Measurements from ENCODE around the genes REV3L, CCN6 and LAMA4.

DNA sequence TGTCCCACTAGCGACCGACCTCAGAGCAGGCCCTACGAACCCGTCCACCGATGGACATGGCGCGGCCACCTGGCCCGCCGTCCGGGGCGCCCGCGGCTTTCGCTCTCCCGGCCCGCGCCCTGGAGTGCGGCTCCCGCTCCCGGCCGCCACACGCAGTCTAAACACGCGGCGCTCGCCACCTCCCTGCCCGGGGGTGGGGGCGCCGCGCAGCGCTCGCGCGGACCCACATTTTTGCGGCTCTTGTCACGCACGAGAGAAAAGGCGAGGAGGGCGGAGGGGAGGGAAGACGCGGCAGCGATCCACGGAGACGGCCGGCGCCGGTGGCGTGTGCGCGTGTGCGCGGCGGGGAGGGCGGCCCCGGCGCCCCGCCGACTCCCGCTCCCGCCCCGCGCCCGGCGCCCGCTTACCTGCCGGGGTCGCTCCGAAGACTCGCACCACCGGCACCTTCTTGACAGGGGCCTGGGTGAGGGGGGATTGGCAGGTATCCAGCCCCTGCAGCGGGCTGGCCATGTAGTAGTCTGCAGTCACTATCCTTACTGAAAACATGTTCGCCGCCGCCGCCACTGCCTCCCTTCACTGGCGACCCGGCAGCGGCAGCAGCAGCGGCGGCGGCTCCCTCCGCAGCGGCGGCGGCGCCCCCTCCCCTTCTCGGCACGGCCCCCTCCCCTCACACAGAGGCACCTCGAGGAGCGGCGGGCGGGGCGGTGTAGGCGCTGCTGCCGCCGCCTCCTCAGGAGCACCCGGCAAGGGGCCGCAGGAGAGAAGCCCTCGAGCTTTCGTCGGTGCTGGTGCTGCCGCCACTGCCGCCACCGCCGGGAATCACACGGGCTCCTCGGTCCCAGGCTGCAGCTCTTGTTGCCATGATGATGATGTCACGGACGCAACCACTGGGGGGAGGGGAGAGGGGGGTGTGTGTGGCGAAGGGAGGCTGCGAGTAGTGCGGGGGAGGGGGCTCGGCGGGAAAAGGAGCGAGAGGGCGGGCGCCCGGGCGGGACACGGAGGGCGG, at the start of gene REV3L:
Gene REV3L (minus strand): TSS at position 876 of the 1,006 bp plus-strand sequence.
- RRBS, 2 experiments: 1 to 2% methylated on average over 37 to 39 of the region's 121 CpGs
CAGE:
- cytosol, long polyA minus RNA: start-site peak on the minus strand centred at position 865 of the sequence, 24 bp wide, 75 reads
- cytosol, long polyA plus RNA: start-site peak on the minus strand centred at position 726 of the sequence, 747 bp wide, 76 and 93 reads in 2 replicates
- long polyA plus RNA: no peak
- nucleus, long polyA minus RNA: no peak
- nucleus, long polyA plus RNA: start-site peak on the minus strand centred at position 604 of the sequence, 565 bp wide, 292 and 482 reads in 2 replicates

DNA sequence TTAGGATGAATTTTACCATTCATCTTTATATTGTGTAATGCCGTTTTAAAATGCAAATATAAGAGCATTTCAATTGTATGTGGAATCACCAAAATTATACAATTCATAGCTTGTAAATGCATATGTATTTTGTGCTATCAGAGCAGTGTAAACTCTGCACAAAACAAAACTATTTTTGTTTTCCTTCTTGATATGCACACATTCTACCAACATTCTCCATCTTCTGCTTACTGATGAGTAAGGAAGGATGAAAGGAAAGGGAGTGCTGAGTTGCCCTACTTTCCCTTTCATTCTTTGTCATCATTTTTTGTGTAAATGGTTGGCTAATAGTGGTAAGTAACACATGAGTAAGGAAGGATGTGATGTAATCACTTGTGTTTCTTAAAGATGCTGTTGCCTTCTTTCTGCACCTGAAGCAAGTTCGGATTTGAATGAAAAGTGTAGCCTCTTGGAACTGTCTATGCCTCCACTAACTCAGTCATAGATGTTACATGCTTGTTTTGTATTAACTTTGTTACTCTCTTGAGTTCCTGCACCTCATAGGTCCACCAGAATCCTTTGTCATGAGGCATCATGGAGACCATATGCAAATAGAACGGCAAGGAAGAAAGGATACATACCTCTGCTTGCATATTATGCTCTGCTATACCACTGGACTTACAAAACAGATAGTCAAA, 4.7 kb upstream of the REV3L start:
- RRBS, 2 experiments: no CpG with 5 or more reads among the region's 3 CpGs
CAGE:
- cytosol, long polyA minus RNA: no peak
- cytosol, long polyA plus RNA: no peak
- long polyA plus RNA: no peak
- nucleus, long polyA minus RNA: no peak
- nucleus, long polyA plus RNA: no peak

DNA sequence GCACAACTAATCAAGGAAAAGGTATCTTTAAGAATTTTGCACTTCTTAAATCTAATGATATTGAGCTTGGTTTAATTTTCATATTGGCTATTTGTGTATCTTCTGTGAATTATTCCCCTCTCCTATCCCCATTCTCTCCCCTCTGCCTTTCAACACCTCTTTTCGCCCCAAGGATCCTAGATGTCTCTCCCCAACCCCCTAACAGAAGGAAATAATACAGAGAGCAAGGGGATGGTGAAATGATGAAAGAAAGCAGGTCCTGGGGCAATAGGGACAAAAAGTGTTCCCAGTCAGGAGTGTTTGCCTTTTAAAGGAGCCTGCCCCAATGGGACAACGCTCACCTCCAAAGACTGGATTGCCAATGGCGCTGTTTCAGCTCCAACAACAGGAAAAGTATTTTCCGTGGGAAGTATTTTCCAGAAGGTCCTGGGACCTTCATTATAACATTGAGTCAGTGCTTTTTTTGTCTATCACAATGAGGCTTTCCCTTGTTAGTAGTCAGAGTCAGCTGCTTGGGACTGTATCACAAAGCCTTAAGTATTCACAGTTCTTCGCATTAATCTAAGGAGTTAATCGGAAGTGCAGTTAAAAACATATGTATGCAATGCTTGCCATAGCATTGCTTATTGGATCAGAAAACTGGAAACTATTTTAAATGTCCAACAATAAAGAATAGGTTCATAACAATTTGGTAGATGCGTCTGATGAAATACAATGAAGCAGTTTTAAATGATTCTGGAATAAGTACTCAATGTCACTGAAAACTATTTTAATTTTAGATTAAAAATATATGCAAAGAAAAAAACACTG, 17.4 kb downstream of the TRAF3IP2 start:
- RRBS, 2 experiments: no CpG with 5 or more reads among the region's 7 CpGs
CAGE:
- cytosol, long polyA minus RNA: no peak
- cytosol, long polyA plus RNA: no peak
- long polyA plus RNA: no peak
- nucleus, long polyA minus RNA: no peak
- nucleus, long polyA plus RNA: no peak

DNA sequence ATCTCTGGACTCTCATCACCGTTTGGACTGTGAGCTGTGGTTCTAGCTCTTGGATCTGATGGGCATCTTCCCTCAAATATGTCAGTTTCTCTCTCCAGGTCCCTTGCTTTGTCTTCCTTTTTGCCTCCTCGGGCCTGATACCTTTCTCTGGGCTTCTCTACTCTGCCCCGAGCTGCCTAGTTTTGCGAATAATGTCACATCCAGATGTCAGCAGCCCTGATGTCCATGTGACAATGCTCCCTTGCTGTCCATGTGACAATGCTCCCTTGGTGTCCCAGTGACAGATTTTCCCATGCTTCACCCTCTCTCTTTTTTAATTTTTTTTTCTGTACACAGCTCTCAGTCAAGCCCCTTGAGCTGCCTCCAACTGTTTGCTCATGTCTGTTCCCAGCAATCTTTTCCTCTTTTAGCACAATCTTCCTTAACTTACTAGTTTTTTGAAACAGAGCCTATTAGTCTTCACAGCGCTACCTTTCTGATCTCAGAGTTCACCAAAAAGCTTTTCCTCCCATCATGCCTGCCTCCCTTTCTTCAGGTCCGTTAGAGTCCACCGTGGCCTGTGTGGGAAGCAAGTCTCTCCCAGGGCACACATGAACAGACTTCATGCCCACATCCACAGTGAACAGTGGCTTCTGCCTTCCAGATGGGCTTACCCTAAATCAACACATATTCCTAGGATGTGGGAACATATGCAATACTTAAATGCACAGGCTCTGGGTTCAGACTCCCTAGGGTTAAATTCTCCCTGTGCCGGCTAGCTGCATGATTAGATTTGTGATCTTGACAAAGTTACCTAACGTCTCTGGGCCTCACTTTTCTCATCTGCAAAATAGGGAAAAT, 6.2 kb downstream of the TRAF3IP2 start:
- RRBS, 2 experiments: no CpG with 5 or more reads among the region's 9 CpGs
CAGE:
- cytosol, long polyA minus RNA: no peak
- cytosol, long polyA plus RNA: no peak
- long polyA plus RNA: no peak
- nucleus, long polyA minus RNA: no peak
- nucleus, long polyA plus RNA: no peak

DNA sequence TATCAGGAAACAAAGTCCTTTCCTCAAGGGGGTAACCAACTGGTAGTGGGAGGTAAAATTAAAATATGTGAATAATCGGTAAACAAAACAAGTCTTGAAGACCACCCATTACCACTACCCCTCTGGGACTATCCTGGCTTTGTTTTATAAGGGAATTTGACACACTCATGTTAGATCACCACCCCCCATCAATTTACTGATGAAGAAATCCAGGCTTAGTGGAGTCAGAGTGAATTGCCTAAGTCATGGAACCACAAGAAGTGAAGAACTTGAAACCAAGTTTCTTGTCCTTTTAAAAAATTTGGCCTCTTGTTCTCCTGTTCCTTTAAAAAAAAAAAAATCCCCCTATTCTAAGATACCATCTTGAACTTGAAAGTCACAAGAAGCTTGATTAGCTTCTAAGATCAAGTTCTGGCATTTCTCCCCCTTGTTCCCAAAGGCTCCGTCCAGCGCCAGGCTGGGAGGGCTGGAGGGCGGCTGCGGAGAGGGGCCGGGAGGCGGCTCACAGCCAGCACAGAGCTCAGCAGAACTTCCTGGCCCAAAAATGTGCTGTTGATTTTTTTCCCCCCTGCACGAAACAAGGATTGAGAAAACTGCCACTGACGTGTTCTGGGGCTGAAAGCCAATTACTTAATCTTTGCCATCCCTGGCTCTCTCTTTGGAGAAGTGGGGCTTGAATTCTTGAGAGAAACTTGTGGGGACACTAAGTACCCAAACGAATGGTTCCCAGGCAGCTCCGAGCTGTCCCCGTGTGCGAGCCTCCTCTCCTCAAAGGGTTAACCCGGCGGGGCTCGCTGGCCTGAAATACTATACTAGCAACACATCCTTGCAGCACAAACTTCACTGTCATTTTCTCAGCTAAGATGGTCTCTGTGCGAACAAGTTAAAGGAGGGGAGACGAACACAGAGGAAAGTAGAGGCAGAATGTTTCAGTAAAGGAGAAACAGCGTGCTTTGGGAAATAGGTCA, 633 bp downstream of the TRAF3IP2 start:
- RRBS, 2 experiments: no CpG with 5 or more reads among the region's 19 CpGs
CAGE:
- cytosol, long polyA minus RNA: no peak
- cytosol, long polyA plus RNA: no peak
- long polyA plus RNA: no peak
- nucleus, long polyA minus RNA: no peak
- nucleus, long polyA plus RNA: no peak

- RRBS, 2 experiments: no CpG with 5 or more reads among the region's 11 CpGs
CAGE:
- cytosol, long polyA minus RNA: no peak
- cytosol, long polyA plus RNA: no peak
- long polyA plus RNA: no peak
- nucleus, long polyA minus RNA: no peak
- nucleus, long polyA plus RNA: no peak
Observed at GRCh38 chr6:111663605-111664074, 58.0 kb upstream of the TRAF3IP2 start.

DNA sequence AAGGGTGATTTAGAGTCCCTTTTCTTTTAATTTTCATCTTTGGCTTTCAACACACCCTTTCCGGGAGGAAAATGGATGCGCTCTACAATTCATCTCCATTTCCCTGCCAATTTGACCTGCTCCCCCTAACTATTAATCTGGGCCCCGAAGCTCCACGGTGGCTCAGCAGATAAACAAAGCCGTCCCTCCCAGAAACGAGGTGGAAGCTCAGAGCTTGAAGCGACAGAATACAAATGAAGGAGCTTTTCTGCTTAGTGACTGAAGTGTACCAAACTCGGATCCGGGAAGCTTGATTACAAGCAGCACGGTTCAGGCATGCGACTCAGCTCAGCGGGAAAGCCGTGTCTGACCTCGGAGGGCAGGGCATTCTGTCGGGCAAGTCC, 80.4 kb upstream of the TRAF3IP2 start:
- RRBS, 2 experiments: no CpG with 5 or more reads among the region's 15 CpGs
CAGE:
- cytosol, long polyA minus RNA: no peak
- cytosol, long polyA plus RNA: no peak
- long polyA plus RNA: no peak
- nucleus, long polyA minus RNA: no peak
- nucleus, long polyA plus RNA: no peak

- RRBS, 2 experiments: no CpG with 5 or more reads among the region's 4 CpGs
CAGE:
- cytosol, long polyA minus RNA: no peak
- cytosol, long polyA plus RNA: no peak
- long polyA plus RNA: no peak
- nucleus, long polyA minus RNA: no peak
- nucleus, long polyA plus RNA: no peak
Observed at GRCh38 chr6:111734657-111735040, 129.0 kb upstream of the TRAF3IP2 start.

DNA sequence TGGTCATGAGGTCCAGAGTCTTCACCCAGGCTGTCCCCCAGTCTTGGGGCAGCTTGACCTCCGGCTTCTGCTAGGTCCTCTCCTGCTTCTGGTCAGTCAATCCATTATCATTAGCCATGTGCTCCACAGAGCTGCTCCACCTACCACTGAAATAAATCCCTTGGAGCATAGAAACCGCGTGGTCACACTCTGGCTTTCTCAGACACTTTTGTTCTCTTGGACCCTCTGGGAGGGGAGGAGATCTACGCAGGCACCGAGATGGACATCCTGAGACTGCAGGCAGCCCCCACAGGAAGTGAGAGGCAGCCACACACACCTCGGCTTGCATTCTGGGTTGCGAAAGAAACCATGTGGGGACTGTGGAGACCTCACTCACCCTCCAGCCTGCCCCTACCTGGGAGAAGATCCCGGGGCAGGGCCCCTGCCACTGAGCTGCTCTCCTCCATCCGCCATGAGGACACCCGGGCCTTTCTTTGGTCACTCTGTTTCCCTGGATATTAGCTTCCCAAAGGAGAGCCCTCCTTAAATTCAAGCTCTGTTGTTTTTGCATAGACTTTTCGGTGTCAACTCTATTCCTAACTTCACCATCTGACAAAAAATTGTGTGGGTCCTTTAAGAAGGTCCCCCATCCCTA, 79.5 kb downstream of the FYN start:
- RRBS, 2 experiments: 3% methylated on average over 3 of the region's 11 CpGs
CAGE:
- cytosol, long polyA minus RNA: start-site peak on the minus strand centred at position 116 of the sequence, 20 bp wide, 22 reads
- cytosol, long polyA plus RNA: start-site peak on the minus strand centred at position 165 of the sequence, 108 bp wide, 64 and 121 reads in 2 replicates
- long polyA plus RNA: start-site peak on the minus strand centred at position 178 of the sequence, 106 bp wide, 166 and 79 reads in 2 replicates
- nucleus, long polyA minus RNA: no peak
- nucleus, long polyA plus RNA: start-site peak on the minus strand centred at position 168 of the sequence, 157 bp wide, 115 and 224 reads in 2 replicates

- RRBS, 2 experiments: no CpG with 5 or more reads among the region's 3 CpGs
CAGE:
- cytosol, long polyA minus RNA: no peak
- cytosol, long polyA plus RNA: no peak
- long polyA plus RNA: no peak
- nucleus, long polyA minus RNA: no peak
- nucleus, long polyA plus RNA: no peak
Observed at GRCh38 chr6:111818756-111819155, 54.5 kb downstream of the FYN start.

- RRBS, 2 experiments: no CpG with 5 or more reads among the region's 2 CpGs
CAGE:
- cytosol, long polyA minus RNA: no peak
- cytosol, long polyA plus RNA: no peak
- long polyA plus RNA: no peak
- nucleus, long polyA minus RNA: no peak
- nucleus, long polyA plus RNA: no peak
Observed at GRCh38 chr6:111976206-111976548, 77.7 kb upstream of the CCN6 start.

GRCh38 chr6:112016391-112016846, 37.5 kb upstream of the CCN6 start:
- RRBS, 2 experiments: no CpG with 5 or more reads among the region's 6 CpGs
CAGE:
- cytosol, long polyA minus RNA: no peak
- cytosol, long polyA plus RNA: no peak
- long polyA plus RNA: no peak
- nucleus, long polyA minus RNA: no peak
- nucleus, long polyA plus RNA: no peak

GRCh38 chr6:112018474-112019420, 35.2 kb upstream of the CCN6 start:
- RRBS, 2 experiments: 11% methylated on average over 1 of the region's 12 CpGs; no CpG with 5 or more reads in 1 of the 2 experiments
CAGE:
- cytosol, long polyA minus RNA: no peak
- cytosol, long polyA plus RNA: no peak
- long polyA plus RNA: no peak
- nucleus, long polyA minus RNA: no peak
- nucleus, long polyA plus RNA: no peak

DNA sequence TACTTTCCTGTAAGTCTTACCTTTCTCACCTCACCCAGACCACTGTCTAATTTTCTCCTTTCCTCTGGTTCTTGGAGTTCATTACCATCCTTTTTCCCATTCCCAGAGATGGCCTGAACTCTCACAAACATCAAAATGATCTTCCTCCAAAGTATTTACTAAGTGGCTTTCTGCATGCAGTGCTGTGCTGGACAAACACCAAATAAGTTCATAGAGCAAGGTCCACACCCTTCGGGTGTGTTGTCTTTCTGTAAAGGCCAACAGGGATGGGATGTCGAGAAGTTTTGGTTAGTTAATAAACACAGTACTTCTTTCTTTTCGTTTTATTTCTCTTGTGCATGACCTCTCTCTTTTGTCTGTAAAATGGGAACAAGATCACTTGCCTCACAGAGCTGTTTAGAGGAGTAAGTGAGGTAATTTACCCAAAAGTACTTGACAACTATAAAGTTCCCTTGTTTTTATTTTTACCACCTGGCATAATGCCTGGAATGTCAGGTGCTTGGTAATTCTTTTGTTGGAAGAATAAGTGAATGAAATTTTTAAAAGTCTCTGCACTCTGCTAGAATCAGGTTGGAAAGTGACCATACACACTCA, 22.9 kb upstream of the CCN6 start:
- RRBS, 2 experiments: no CpG with 5 or more reads among the region's 3 CpGs
CAGE:
- cytosol, long polyA minus RNA: no peak
- cytosol, long polyA plus RNA: no peak
- long polyA plus RNA: no peak
- nucleus, long polyA minus RNA: no peak
- nucleus, long polyA plus RNA: no peak

DNA sequence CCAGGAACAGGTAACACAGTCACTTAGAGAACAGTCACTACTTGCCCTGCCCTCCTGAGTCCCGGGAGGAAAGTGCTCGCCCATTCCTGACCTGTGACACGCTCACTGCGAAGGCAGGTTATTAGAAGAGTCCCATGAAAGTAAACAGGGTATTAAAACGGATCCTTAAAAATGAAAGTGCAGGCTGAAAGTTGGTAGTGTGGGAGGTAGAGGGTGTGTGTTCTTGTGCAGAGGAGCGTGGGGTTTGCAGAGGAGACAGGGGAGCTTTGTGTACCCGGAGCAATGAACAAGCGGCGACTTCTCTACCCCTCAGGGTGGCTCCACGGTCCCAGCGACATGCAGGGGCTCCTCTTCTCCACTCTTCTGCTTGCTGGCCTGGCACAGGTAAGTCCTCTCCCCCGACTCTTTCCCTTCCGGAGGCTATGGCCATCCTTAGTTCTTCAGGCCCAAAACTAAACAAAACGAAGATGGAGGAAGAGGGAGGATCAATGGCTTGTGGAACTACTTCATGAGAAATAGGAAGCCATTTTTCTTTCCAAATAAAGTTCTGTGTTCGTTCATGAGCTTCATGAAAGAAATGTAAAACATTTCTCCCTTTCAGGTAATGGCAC, at the start of gene CCN6:
Gene CCN6 (plus strand): TSS at position 83 of the 611 bp plus-strand sequence.
- RRBS, 2 experiments: no CpG with 5 or more reads among the region's 15 CpGs
CAGE:
- cytosol, long polyA minus RNA: no peak
- cytosol, long polyA plus RNA: no peak
- long polyA plus RNA: no peak
- nucleus, long polyA minus RNA: no peak
- nucleus, long polyA plus RNA: no peak

DNA sequence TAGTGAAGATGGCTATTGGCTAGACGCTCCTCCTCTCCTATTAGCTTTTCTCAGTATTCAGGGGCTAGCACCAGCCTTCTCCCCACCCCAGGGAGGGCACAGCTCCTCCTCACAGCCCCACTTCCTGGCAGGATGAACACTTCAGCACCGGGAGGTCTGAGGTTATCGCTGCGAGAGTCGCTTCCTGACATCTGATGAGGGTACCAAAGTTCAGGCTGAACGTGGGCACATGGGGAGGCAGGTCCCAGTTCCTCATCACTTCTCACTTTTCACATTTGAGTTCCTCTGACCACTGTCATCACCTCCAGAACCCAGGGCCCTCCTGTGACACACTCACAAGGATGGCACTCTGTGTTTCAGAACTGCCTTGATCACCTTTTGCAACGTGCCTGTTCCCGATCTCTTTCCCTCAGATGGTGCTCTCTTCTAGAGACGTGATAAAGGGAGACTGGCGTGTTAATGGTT, 66.6 kb downstream of the LAMA4 start:
- RRBS, 2 experiments: no CpG with 5 or more reads among the region's 10 CpGs
CAGE:
- cytosol, long polyA minus RNA: no peak
- cytosol, long polyA plus RNA: no peak
- long polyA plus RNA: no peak
- nucleus, long polyA minus RNA: no peak
- nucleus, long polyA plus RNA: no peak

- RRBS, 2 experiments: no CpG with 5 or more reads among the region's 5 CpGs
CAGE:
- cytosol, long polyA minus RNA: no peak
- cytosol, long polyA plus RNA: no peak
- long polyA plus RNA: no peak
- nucleus, long polyA minus RNA: no peak
- nucleus, long polyA plus RNA: no peak
Observed at GRCh38 chr6:112202676-112202931, 51.8 kb downstream of the LAMA4 start.

DNA sequence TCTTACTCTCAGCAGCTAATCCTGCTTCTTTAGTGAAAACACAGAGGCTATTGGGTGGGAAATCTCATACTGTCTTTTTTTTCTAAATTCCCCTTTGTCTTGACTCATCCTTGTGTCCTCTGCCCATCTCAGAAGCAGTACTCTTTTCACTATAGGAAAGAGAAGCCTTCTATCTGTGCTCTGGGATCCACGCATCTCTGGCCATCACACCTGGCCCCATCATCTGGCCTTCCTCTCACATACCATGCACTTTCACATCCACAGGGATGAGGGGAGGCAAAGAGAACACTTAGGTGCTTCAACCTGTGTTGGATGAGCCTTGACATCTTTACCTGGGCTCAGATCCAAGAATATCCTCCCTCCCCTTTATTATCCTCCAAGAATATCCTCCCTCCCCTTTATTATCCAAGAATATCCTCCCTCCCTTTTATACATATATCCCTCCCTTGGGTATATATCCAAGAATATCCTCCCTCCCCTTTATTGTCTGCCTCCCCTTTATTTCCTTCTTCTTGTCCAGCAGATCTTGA, 30.4 kb downstream of the LAMA4 start:
- RRBS, 2 experiments: no CpG with 5 or more reads among the region's 1 CpG
CAGE:
- cytosol, long polyA minus RNA: no peak
- cytosol, long polyA plus RNA: no peak
- long polyA plus RNA: no peak
- nucleus, long polyA minus RNA: no peak
- nucleus, long polyA plus RNA: no peak

- RRBS, 2 experiments: no CpG with 5 or more reads among the region's 53 CpGs
CAGE:
- cytosol, long polyA minus RNA: no peak
- cytosol, long polyA plus RNA: no peak
- long polyA plus RNA: no peak
- nucleus, long polyA minus RNA: no peak
- nucleus, long polyA plus RNA: no peak
Observed at GRCh38 chr6:112253868-112254935, at the start of gene LAMA4. LAMA4 (minus strand) TSS chr6:112254567.

DNA sequence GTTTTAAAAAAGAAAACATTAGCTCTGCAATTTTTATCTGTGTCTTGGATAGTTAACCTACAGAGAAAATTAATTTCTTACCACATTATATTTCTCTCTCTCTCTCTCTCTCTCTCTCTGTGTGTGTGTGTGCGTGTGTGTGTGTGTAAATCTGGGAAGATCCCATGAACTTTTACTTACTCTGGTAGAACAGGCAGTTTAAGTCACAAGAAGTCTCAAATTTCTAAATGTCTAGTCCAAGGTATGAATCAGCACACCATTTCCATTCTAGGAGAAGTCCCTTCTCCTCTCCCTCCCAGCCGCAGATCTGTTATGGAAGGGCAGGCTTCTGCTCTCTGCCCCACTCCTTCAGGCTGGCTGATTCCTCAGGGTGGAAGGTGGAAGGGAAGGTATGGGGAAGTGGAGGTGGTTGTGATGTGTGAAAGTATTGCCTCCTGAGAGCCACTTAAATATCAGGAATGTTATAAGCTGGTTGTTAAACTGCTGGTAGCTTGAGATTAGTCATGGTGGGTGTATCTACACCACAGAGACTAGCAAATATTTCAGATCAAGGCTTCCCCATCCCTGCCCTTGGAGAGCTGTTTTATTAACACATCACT, 44.4 kb upstream of the LAMA4 start:
- RRBS, 2 experiments: no CpG with 5 or more reads among the region's 2 CpGs
CAGE:
- cytosol, long polyA minus RNA: no peak
- cytosol, long polyA plus RNA: no peak
- long polyA plus RNA: no peak
- nucleus, long polyA minus RNA: no peak
- nucleus, long polyA plus RNA: no peak

Measured in HepG2 (cell line).